Ovary (tissue), 7 donors: Measurements from ENCODE around the genes ATRAID and SLC5A6.

- PRO-cap, 7 experiments = peak in 7 of 7 experiments; most common plus-strand start chr2:26299196 (in 4); most common minus-strand start chr2:26298861 (in 7)
- RAMPAGE, long total RNA, 2 experiments = no peak in any of the 2 experiments
Observed at GRCh38 chr2:26298835-26299365, 47.0 kb upstream of the SELENOI start.

- PRO-cap, 7 experiments = peak in 1 of 7 experiments; most common plus-strand start chr2:26300552 (in 1); most common minus-strand start chr2:26300507 (in 1)
- RAMPAGE, long total RNA, 2 experiments = no peak in any of the 2 experiments
Observed at GRCh38 chr2:26300227-26300892, 45.6 kb upstream of the SELENOI start.

DNA sequence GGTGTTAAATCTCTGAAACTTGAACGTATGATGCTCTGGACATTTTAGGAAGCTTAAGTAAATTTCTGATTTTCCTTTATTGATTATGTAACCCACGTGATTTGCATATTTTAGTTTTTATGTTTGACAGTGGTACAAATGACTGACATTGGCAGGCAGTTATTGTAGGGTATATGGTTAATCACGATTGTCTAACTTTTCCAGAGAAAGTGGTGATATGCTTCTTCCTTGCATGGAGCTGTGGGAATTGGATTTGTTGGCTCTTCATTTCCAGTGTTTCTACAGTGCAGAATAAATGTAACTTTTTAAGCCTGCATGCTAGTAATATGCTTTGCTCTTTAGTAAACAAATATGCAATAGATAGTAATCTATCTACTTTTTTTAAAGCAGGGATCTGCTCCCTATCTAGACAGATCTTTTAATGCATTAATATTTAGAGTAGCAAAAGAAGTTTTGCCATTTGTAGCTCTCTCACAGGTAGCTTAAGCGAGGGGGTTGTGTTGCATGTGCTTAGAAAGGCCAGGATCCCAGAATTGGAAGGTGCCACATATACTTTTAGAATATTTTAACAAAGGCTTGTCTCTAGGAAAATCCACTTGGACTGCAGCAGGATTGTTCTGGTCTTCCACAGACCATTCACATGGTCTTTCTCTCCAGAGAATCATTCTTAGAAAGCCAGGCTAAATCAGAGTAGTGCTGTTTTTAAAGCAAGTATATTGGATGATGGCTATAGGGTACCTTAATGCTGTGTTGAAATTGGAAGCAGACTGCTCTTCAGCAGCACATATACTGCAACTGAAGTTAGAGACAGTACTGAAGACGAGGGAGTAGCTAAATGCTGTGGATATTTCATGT, 8.5 kb upstream of the DRC1 start:
- PRO-cap, 7 experiments = no peak in any of the 7 experiments
- RAMPAGE, long total RNA, 2 experiments = no peak in any of the 2 experiments

DNA sequence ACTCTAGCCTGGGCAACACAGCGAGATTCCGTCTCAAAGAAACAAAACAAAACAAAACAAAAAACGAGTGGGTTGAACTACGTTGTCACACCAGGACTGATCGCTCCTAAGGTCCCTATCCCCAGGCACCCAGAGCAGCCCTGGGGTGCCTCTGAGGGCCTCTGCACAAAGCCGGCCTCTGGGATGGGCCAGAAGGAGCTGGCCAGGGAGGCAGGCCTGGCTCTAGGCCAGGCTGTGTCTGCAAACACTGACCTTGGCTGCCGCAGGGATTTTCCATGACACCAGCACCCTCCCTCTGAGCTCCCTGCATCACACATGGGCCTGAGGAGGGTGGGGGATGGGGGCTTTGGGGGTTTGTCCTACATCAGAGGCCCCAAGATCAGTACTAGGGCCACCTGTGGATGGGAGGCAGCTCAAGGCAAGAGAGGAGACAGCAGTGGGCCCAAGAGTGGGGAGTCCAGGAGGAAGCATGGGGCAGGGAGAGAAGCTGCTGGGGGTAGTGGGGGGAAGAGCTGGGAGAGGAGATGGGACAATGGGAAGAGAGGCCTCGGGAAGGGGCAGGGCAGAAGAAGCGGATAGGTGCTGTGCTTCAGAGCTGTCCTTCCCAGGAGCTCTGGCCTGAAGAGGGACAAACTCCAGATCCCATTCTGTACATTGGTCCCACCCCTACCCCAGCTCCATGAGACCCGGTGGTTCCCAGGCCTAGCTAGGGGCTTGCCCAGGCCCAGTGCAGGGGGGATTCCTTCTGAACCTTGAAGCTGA, 27.9 kb downstream of the KCNK3 start:
- PRO-cap, 7 experiments = peak in 6 of 7 experiments; most common plus-strand start position 382 of the sequence (in 3); most common minus-strand start position 153 of the sequence (in 5)
- RAMPAGE, long total RNA, 2 experiments = no peak in any of the 2 experiments

GRCh38 chr2:26757701-26758983, 5.9 kb upstream of the SLC35F6 start:
- PRO-cap, 7 experiments = peak in 1 of 7 experiments; most common plus-strand start chr2:26758265 (in 1); most common minus-strand start chr2:26757940 (in 1)
- RAMPAGE, long total RNA, 2 experiments = no peak in any of the 2 experiments

DNA sequence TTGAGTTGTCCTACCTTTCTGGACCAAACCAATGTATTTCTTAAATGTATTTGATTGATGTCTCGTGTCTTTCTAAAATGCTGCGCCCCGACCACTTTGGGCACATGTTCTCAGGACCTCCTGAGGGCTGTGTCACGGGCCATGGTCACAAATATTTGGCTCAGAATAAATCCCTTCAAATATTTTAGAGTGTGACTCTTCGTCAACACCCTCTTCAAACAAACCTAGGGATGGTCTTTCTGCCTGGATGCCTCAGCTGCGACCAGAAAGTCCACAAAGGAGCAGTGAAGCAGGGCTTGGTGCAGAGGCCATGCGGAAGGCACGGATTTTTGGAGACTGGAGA, 1.1 kb upstream of the SLC35F6 start:
- PRO-cap, 7 experiments = no peak in any of the 7 experiments
- RAMPAGE, long total RNA, 2 experiments = no peak in any of the 2 experiments

DNA sequence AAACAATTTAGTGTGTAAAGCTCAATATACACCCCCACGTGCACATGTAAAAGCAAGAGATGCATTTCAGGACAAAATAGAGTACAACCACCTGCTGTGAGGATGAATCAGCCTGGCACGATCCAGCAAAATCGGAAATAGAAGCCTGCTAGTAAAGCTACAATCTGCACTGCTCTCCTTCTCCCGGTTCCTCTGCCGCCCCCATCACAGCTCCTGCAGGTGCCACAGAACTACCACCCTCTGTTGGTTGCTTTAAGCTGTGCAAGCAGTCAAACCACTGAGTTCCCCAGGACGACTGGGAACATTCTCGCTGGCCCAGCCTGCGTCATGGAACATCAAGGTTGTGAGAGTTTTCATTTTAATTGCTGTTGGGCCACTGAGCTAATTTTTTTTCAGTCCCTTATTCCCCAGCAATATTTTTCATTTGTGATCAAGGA, 47.8 kb upstream of the MAPRE3 start:
- PRO-cap, 7 experiments = no peak in any of the 7 experiments
- RAMPAGE, long total RNA, 2 experiments = no peak in any of the 2 experiments

- PRO-cap, 7 experiments = no peak in any of the 7 experiments
- RAMPAGE, long total RNA, 2 experiments = no peak in any of the 2 experiments
Observed at GRCh38 chr2:27033491-27034579, 1.1 kb downstream of the TMEM214 start.

DNA sequence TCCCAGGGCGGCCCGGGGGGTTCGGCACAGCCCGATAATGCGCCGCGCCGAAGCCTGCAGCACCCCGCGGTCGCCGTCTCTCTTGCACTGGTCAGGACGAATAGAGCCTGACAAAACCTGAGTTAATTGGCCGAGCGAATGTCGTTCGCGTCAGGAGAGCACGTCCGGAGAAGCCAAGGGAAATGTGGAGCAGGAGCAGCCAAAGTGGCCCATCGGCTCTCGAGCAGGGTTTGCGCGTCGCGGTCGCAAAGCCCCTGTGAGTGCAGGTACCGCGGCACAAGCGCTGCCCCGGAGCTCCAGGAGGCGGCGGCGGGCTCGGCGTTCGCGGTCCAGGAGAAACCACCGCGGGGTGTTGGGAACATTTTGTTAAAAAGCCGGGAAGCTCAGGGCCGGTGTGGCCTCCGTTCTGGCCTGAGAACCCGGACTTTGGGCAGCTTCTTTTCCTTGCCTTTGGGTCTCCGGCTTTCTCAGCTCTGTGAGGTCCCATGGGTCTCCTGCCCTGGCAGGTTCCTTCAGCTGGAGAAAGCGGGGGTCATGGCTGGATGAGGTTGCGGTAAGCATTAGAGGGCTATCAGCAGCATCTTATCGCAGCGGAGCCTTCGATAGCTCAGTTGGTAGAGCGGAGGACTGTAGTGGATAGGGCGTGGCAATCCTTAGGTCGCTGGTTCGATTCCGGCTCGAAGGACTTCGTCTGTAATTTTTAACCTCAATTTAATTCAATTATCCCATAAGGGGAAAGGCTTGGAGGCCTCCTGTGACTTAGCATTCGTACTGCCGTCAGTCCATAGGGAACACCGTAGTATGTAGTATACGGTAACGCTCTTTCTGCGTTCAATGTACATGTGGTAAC, 1.1 kb upstream of the AGBL5 start:
- PRO-cap, 7 experiments = peak in 7 of 7 experiments; most common plus-strand start position 588 of the sequence (in 5); most common minus-strand start position 477 of the sequence (in 5)
- RAMPAGE, long total RNA, 2 experiments = no peak in any of the 2 experiments

DNA sequence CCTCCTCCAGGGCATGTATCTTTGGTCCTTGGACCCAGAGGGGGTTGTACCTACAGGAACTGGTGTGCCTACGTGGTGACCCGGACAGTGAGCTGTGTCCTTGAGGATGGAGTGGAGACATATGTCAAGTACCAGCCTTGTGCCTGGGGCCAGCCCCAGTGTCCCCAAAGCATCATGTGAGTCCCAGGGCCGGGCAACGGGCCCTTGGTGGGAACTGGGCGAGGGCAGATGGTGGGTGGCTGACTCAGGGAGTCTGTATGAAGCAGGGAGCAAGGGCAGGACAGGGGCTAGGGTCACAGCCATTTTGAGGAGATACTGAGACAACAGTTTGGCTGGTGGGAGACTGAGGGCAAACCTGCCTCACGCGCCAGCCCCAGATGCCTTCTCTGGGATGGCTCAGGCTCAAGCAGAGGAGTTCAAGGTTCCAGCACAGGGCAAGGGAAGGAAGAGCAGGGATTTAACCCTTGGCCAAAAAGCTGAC, 1.7 kb downstream of the EMILIN1 start:
- PRO-cap, 7 experiments = peak in 2 of 7 experiments; most common minus-strand start position 388 of the sequence (in 2)
- RAMPAGE, long total RNA, 2 experiments = no peak in any of the 2 experiments

DNA sequence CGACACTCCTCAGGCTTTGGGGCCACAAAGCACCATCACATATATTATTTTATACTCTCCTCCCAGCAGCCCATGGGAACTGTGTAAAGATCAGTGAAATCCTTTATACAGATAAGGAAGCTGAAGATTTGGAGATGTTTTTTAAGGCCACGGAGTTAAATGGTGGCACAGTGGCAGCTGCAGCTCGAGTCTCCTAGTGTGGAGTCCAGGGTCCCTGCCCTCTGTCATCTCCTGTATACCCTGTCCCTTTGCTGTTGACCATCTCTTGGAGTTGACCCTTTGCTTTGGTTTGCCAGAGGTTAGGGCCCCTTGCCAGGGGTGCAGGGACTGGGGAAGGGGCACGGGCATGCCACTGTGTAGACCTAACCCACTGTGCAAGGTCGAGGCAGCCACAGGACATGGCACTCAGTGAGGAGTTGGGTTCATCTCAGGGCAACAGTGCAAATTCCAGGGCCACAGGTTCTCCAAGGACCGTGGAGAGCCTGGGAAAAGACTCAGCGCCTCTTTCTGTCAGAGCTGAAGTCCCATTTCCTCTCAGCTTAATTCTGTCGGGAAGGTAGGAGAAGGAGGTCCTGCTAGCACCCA, 2.5 kb downstream of the KHK start:
- PRO-cap, 7 experiments = no peak in any of the 7 experiments
- RAMPAGE, long total RNA, 2 experiments = no peak in any of the 2 experiments

DNA sequence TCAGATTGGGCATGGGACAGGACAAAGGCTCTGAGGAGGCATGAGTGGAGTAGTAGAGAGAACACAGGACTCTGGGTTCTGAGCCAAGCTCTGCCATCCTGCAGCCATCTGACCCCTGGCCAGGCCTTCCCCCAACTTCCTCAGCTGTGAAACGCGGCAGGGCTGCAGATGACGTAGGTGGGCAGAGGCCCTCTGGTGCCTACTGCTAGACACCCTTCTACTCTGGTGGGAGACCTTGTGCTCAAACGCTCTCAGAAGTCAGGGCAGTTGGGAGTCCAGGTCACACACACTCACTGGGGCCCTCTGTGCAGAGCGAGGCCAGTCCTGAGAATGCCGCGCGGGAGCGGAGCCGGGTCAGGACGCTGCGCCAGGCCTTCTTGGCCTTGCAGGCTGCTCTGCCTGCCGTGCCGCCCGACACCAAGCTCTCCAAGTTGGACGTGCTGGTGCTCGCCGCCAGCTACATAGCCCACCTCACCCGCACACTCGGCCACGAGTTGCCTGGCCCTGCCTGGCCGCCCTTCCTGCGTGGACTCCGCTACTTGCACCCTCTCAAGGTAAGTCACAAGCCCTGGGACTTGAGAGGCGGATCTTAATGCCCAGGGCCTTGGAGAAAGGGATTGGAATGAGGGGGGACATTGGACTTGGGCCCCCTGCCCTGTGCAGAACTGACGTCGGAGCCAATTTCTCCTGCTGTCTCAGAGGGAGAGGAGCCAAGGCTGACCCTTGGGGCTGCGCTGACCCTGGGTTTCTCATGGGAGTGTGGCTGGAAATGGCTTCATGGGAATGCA, 1.2 kb downstream of the TCF23 start:
- PRO-cap, 7 experiments = peak in 2 of 7 experiments; most common plus-strand start position 254 of the sequence (in 1); most common minus-strand start position 332 of the sequence (in 1)
- RAMPAGE, long total RNA, 2 experiments = start-site peak on the plus strand in 1 of 2 experiments, centred at positions 198 to 338 of the sequence, 6 to 7 reads per replicate

DNA sequence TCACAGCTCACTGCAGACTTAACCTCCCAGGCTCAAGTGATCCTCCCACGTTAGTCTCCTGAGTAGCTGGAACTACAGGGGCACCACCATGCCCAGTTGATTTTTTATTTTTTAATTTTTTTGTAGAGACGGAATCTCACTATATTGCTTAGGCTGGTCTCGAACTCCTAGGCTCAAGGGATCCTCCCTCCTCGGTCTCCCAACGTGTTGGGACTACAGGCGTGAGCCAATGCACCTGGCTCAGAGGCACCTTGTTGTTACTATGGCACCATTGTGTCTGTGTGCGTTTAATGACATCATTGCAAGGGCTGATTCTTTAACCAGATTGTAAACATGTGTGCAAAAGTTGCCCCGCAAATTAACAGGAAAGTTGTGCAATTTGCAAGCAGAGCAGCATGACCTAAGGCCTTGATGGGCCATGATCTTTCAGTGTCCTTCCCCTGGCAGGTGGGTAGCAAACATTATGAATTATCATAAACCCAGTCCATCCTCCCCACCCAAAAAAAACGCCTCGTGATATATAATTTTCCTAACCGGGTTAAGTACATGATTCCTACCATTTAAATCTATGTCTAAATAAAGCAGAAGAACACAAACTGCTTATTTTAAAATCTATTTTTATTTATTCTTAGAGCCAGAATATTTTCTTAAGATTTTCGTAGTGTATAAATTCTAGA, 22.7 kb downstream of the TCF23 start:
- PRO-cap, 7 experiments = no peak in any of the 7 experiments
- RAMPAGE, long total RNA, 2 experiments = no peak in any of the 2 experiments

GRCh38 chr2:27211002-27212163, at the start of gene ATRAID:
TSS of gene ATRAID (plus strand) at chr2:27212041.
- PRO-cap, 7 experiments = peak in 7 of 7 experiments; most common plus-strand start chr2:27212068 (in 4); most common minus-strand start chr2:27211946 (in 7)
- RAMPAGE, long total RNA, 2 experiments = start-site peak on the plus strand in 1 of 2 experiments, at chr2:27212012-27212095 at its widest, 151 reads per replicate; start-site peak on the minus strand in 2 of 2 experiments, at chr2:27211912-27211973 at its widest, 25 to 80 reads per replicate

DNA sequence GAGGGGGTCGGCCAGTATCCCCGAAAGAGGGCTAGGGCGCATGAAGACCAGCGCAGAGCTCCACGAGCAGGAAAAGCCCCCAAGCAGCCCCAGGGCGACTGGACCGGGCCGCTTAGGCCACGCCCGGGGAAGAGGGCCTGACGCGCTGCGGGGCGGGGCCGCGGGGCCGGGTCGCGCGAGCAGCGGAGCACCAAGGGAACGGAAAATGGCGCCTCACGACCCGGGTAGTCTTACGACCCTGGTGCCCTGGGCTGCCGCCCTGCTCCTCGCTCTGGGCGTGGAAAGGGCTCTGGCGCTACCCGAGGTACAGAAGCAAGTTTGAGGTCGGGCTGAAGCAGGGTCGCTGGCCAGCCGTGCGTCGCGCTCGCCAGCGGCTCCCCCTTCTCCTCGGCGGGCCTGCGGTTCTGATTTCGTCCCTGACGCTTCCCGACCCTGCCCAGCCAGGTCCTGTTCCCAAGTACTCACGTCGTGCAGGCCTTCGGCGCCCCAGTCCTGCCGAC, at the start of gene SLC5A6:
TSS of gene SLC5A6 (minus strand) at position 105 of the 500 bp plus-strand sequence.
- PRO-cap, 7 experiments = peak in 7 of 7 experiments; most common plus-strand start position 198 of the sequence (in 7); most common minus-strand start position 100 of the sequence (in 7)
- RAMPAGE, long total RNA, 2 experiments = start-site peak on the plus strand in 2 of 2 experiments, centred at positions 181 to 182 of the sequence, 2,272 to 2,980 reads per replicate

- PRO-cap, 7 experiments = no peak in any of the 7 experiments
- RAMPAGE, long total RNA, 2 experiments = no peak in any of the 2 experiments
Observed at GRCh38 chr2:27250033-27250530, 12.8 kb downstream of the SLC30A3 start.

- PRO-cap, 7 experiments = no peak in any of the 7 experiments
- RAMPAGE, long total RNA, 2 experiments = no peak in any of the 2 experiments
Observed at GRCh38 chr2:27303010-27303360, 5.3 kb downstream of the UCN start.

DNA sequence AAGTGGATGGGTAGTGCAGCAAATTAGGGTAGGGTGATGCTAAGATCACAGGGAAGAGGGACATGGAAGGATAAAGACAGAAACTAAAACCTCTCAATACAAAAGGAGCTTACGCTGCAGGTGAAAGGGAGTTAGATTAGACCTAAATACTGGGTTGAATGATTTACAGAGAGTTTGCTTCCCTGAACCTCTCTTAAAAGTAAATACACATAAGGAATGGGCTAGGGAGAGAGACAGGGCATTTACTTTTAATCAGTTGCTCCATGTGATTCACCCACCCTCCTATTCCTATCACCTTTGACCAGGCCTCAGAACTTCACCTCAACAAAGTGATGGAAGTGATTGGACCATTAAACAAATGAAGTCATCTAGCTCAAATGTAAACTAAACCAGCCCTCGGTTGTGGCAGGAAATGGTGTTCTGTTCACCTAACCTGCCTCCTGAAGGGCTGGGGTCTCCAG, 908 bp downstream of the ZNF513 start:
- PRO-cap, 7 experiments = no peak in any of the 7 experiments
- RAMPAGE, long total RNA, 2 experiments = no peak in any of the 2 experiments

DNA sequence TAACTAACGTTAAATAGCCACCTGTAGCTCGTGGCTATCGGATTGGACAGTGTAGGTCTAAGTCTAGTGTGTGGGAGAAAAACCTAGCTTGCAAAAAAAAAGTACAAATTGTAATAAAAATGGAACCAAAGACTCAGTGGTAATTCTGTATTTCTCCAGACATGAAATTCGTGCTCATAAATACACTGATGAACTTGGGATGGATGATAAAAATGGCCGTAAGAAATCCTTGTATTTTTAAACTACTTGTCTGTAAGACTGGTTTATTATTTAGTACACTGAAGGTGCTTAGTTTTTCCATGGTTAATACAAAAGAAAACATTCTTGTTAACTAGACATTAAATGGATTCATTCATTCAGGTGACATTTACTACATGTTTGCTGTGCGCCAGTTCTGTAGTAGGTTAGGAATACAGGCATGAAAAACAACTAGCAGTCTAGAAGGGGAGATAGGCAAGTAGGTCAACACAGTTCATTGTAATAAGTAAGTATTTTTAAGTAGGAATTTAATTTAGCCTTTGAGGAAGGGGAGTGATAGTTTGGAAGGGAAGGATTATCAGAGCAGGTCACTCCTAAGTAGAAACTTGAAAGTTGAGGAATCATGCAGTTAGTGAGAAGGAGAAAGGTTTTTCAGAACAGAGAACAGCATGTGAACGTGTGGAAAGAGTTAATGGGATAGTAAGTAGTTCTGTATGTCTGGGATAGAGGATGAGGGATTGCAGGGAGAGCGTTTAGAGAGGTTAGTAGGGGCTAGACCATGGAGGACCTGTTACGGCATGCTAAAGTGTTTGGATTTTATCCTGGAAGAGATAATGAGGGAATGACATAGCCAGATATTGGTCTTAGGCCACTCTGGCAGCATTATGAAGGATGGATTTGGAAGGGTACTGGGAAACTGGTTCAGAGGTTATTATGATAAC, 1.5 kb downstream of the ZNF512 start:
- PRO-cap, 7 experiments = no peak in any of the 7 experiments
- RAMPAGE, long total RNA, 2 experiments = no peak in any of the 2 experiments

- PRO-cap, 7 experiments = no peak in any of the 7 experiments
- RAMPAGE, long total RNA, 2 experiments = no peak in any of the 2 experiments
Observed at GRCh38 chr2:27629149-27629428, 239 bp downstream of the GPN1 start.